Subcutaneous adipose tissue (tissue), 3 donors: Measurements from ENCODE around the gene PRSS12.

- PRO-cap, result no peak
- RAMPAGE, long total RNA, 3 experiments, result no peak in any of the 3 experiments
Measured at GRCh38 chr4:113369482-113369851, 320.0 kb downstream of the ANK2 start.

GRCh38 chr4:113435823-113436307 is 325.7 kb downstream of the CAMK2D start:
- PRO-cap, result no peak
- RAMPAGE, long total RNA, 3 experiments, result no peak in any of the 3 experiments

GRCh38 chr4:113445275-113445638 is 316.3 kb downstream of the CAMK2D start:
- PRO-cap, result no peak
- RAMPAGE, long total RNA, 3 experiments, result no peak in any of the 3 experiments

DNA sequence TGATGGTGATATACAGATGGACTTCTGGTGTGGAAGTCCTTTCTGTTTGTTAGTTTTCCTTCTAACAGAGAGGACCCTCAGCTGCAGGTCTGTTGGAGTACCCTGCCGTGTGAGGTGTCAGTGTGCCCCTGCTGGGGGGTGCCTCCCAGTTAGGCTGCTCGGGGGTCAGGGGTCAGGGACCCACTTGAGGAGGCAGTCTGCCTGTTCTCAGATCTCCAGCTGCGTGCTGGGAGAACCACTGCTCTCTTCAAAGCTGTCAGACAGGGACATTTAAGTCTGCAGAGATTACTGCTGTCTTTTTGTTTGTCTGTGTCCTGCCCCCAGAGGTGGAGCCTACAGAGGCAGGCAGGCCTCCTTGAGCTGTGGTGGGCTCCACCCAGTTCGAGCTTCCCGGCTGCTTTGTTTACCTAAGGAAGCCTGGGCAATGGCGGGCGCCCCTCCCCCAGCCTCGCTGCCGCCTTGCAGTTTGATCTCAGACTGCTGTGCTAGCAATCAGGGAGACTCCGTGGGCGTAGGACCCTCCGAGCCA is 267.2 kb downstream of the CAMK2D start:
- PRO-cap, result no peak
- RAMPAGE, long total RNA, 3 experiments, result no peak in any of the 3 experiments

- PRO-cap, result no peak
- RAMPAGE, long total RNA, 3 experiments, result no peak in any of the 3 experiments
Measured at GRCh38 chr4:113636053-113636305, 125.6 kb downstream of the CAMK2D start.

DNA sequence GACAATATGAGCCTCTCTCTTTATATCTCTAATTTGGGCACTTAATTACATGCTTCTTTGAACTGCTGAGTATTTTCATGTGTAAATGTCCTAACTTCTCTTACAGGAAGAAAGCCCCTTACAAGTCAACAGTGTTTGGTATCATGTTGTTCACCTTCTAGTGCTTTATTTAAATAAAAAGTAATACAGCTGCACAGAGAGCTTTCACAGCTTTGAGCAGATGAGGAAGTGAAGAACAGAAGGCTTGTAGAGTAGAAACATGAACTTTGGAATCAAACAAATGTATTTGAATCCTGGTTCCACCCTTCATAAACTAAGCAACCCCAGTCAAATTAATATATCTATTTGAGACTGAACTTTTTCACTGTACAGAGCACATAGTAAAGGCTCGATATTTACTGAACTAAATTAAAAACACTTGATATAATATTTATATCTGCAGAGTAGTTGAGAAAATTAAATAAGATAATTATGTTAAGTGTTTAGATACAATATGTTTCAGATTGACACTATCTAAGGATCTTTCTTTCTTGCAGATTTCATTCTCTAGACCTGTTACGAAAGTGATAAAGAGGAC is 120.5 kb downstream of the CAMK2D start:
- PRO-cap, result no peak
- RAMPAGE, long total RNA, 3 experiments, result no peak in any of the 3 experiments

DNA sequence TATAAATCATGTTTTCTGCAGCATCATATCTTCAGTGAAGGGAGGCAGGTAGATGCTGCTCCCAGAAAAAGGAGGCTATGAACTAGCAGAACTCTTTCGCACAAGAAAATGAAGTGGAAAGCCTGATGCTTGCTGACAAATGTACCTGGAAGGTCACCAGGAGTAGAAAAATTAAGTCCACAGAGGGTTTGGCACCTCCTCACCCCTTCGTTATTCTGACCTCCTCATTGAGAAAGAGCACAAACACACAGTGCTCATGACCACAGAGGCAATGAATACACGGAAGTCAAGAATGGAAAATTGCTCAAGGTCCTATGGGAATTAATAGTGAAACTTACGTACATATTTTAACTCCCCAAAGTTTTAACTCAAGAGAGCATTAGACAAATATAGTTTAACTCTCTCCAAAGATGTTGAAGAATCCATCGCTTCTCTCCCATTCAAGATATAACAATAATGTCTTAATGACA is 83.6 kb upstream of the CAMK2D start:
- PRO-cap, result no peak
- RAMPAGE, long total RNA, 3 experiments, result no peak in any of the 3 experiments

GRCh38 chr4:113959115-113959781 is 20.2 kb downstream of the ARSJ start:
- PRO-cap, result no peak
- RAMPAGE, long total RNA, 3 experiments, result no peak in any of the 3 experiments

DNA sequence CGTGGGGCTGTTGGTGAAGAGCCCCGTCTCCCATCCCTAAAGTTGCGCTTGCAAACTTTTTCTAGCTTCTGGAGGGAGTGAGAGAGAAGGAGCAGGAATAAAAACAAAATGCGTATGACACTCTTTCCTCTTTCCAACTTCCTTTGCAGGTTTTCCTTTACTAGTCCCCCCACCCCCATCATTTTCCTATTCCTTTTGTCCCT is 461 bp upstream of the ARSJ start:
- PRO-cap, result no peak
- RAMPAGE, long total RNA, 3 experiments, result no peak in any of the 3 experiments

DNA sequence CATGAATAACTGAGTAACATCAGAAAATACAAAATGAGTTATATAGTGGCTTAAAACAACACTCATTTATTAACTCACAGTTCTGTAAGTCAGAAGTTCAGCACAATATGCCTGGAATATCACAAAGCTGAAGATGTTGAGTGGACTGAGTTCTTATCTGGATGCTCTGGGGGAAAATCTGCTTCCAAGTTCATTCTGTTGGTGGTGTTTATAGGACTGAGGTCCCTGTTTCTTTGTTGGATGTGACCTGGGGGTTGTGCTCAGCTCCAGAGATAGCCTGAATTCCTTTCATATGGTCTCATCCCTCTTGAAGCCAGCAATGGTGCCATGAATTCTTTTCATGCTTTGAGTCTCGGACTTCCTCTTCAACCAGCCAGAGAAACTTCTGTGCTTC is 233.9 kb upstream of the UGT8 start:
- PRO-cap, result no peak
- RAMPAGE, long total RNA, 3 experiments, result no peak in any of the 3 experiments

- PRO-cap, result no peak
- RAMPAGE, long total RNA, 3 experiments, result no peak in any of the 3 experiments
Measured at GRCh38 chr4:118265343-118266283, 87.2 kb downstream of the PRSS12 start.

DNA sequence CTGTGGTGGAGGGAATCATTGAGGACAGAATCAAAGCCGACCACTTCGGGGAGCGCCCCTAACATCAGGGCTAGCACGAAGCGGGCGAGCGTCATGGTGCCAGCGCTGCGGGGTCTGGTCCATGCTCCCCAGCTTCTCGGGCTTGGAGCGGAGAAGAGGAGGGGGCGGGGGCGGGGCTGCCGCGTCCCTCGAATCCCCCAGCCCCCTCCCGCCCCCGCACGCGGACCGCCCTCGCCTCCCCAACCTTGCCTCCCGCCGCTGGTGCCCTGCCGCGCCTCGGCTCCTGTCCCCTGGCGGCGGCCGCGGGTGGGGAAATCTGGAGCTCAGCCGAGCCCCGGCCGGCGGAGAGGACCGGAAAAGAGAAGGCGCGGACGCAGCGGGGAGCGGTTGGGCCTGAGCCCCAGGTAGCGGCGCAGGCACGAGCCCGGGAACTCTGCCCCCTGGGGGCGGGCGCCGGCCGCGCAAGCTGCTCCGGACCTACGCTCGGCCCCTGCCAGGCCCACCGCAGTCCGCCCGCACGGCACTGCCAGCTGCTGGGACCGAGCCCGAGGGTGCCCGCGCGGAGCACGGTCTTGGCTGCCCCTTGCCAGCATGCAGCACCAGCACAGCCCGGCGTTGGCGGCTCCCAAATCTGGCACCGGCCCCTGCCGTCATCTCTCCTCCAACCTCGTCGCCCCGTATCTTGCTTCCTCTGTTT is at the start of gene PRSS12:
PRSS12 (minus strand) TSS at position 378 of the 697 bp plus-strand sequence.
- PRO-cap, result no peak
- RAMPAGE, long total RNA, 3 experiments, result no peak in any of the 3 experiments

DNA sequence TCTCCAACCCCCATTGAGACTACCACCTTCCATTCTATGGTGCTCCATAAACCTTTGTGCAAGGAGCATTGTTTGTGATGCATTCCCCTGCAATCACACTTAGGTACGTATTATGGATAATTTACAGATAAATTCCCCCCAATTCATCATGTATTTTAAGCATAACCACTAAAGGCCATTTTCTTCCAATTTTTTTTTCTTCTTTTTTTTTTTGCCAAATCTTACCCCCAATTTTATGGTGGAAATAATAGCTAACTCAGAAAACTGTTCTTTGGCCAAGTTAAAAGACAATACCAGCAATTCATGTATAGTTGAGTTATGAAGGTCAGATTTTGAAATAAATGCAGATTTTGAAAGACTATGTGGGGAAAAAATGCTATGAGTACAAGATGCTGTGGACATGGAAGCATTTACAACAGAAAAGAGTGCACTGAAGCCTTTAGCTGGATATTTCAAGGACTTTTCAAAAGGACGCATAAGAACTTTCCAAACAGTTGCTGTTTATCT is 63.7 kb downstream of the METTL14 start:
- PRO-cap, result no peak
- RAMPAGE, long total RNA, 3 experiments, result no peak in any of the 3 experiments

DNA sequence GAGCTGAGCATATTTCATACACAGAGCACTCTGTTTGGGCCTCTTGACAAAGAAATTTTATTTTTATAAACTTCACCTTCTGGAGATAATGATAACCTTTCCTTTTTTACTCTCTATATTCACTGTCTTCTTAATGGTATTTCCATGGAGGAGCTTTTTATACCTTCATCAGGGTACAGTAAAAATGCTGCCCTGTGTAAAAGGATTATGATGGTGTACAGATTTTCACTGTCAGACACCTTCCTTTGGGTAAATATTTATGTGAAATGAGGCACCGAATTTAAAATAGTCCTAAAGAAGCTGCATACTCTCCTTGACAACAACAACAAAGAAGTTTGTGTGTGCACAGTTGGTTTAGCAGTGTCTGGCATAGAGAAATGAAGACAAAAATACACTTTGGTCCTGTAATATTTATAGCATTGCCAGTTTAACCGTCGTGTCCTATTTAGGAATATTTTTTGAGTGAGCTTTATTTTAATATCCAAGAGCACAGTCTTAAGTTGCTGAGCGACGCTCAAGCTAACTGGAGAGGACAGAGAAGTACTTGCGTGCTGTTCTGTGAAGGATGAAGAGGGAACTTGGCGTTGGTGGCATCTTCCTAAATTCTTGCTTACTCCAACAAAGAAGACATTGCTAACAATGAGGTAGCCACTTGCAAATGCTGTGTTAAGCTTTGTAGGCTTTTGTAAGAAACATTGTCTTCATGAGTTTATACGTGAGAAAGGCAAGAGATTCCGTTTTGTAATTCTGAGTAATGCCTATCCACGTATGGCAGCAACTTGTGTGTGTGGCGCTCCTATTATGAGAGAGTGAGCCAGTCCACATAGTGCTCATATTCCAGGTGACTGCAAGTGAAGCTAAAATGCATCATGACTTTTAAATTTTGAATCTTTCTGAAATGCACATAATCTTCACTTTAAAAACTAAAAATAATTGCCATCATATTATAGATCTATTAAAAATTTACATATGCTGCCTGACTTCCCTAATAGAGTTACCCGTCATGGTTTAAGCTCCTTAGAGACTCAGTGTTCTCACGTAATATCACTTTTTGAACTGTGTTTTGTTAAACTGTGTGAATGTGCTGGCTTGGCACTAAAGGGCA is 50.5 kb downstream of the SYNPO2 start:
- PRO-cap, result bidirectional peak, plus-strand start at position 503 of the sequence, minus-strand start at position 371 of the sequence
- RAMPAGE, long total RNA, 3 experiments, result no peak in any of the 3 experiments

- PRO-cap, result bidirectional peak, plus-strand start at chr4:119011208, minus-strand start at chr4:119010967
- RAMPAGE, long total RNA, 3 experiments, result no peak in any of the 3 experiments
Measured at GRCh38 chr4:119010686-119011073, 122.0 kb downstream of the SYNPO2 start.

GRCh38 chr4:119137924-119138604 is 2.4 kb downstream of the MYOZ2 start:
- PRO-cap, result no peak
- RAMPAGE, long total RNA, 3 experiments, result no peak in any of the 3 experiments

DNA sequence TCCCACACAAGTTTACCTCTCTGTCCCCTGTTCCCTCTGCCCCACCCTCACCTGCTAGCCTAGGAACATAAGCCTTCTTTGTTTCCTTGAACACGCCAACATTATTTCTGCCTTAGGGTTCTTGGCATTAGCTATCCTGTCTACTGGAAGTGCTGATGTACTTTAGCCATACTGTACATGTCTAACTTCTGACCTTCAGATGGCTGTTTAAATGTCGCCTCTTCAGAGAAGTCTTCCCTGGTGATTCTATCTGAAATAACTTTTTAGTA is 28.3 kb upstream of the USP53 start:
- PRO-cap, result no peak
- RAMPAGE, long total RNA, 3 experiments, result no peak in any of the 3 experiments

- PRO-cap, result unidirectional peak, minus-strand start at chr4:119189843
- RAMPAGE, long total RNA, 3 experiments, result no peak in any of the 3 experiments
Measured at GRCh38 chr4:119189553-119190160, 22.9 kb upstream of the USP53 start.

DNA sequence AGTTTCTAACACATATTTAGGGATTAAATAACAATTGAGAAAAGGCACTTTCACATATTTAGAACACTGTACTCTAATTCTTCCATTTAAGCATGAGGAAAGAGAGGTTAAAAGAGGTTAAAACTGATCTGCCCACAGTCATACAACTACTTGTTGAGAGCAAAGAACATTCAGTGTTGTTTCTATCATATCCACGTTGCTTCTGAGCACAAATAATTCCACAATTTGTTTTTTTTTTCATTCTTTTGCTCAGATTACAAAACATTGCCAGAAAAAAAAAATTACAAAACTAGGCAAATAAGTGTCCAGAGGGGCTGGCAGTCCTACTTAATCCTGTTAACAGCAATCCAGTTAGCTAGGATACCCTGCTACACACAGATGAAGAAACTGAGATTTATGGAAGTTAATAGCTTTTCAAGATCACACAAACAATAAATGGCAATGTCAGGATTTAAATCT is 6.3 kb upstream of the USP53 start:
- PRO-cap, result unidirectional peak, minus-strand start at position 204 of the sequence
- RAMPAGE, long total RNA, 3 experiments, result no peak in any of the 3 experiments

DNA sequence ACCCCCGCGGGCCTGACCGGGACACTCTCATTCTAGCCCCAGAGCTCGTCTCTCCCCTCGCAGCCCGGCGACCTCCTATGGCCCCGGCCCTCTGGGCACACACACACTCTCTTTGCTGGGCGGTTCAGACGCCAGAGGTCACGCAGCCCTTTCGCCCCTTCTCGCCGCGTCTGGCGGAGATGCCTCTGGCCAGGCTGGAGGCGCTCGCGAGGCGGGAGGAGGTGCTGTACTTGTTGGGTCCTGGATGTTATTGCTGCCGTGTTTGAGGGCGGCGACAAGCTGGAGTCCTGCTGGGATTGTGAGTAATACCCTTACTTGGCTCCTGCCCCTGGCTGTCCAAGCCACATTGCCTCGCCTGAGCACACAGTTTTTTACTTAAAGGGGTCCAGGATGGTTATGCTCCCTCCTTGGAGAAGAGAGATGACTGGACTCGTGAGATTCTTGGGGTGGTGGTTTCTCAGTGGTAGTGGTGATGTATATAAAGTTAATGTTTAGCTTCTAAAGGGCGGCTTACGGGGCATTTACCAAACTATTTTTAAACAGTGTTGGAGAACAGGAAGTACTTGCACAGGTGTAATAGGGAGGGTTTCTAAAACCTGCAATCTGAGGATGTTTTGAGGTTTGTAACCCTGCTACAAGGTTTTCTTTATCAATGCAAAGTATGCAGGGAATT is 544 bp downstream of the USP53 start:
- PRO-cap, result bidirectional peak, plus-strand start at position 366 of the sequence, minus-strand start at position 172 of the sequence
- RAMPAGE, long total RNA, 3 experiments, result start-site peak on the plus strand in 3 of 3 experiments, centred at positions 237 to 289 of the sequence, 81 to 189 reads per replicate; start-site peak on the minus strand in 2 of 3 experiments, centred at positions 114 to 214 of the sequence, 8 to 15 reads per replicate